ENCODE measurements around a stretch of chr1.

- RAMPAGE, long total RNA, result no peak
- RRBS, result no CpG with 5 or more reads among the region's 17 CpGs
Observed at GRCh38 chr1:226895418-226895996, 25.1 kb downstream of the PSEN2 start.

DNA sequence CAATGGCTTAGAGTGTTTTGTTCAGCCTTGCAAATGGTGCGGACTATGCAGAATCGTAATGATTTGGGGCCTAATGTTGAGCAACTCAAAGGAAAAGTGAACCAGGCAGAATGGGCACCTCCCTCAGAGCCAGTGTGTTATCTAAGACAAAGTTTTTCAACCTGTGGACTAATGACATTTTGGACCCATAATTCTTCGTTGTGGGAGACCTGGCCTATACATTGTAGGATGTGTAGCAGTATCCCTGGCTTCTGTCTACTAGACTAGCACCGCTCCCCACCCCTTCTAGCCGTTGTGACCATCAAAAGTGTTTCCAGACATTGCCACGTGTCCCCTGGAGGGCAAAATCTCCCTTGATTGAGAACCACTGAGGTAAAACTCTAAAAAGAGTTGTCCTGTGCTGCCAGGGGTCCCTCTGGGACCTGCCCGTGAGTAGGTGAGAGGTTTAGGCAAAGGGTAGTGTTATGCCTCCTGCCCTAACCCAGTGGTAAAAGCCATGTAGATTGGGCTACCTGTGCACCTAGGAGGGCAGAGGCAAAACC lies 1.8 kb downstream of the COQ8A start:
- RAMPAGE, long total RNA, result no peak
- RRBS, result no CpG with 5 or more reads among the region's 7 CpGs

DNA sequence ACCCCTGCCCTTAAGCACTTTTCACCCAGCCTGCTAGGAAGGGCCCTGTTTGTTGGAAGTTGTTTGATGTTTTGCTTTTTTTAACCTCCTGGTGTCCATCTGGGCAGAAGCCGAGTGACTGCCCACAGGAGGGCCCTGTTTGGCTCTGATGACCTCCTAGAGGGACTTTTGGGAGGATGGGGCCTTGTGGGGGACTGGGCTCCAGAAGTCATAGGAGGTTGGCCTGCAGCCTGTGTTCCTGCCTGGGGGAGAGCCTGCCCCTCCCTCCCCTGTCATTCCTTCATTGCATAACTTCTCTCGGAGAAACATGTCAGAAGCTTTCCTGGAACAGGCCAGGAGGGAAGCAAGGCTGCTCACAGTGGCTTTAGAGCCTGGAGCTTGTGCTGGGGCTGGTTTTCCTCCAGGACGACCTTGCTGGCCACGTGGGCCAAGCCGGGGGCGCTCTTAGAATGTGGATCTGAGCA lies 33.9 kb downstream of the COQ8A start:
- RAMPAGE, long total RNA, result no peak
- RRBS, result 67% methylated on average over 2 of the region's 6 CpGs

- RAMPAGE, long total RNA, result no peak
- RRBS, result no CpG with 5 or more reads among the region's 13 CpGs
Observed at GRCh38 chr1:226989714-226990912, 50.0 kb downstream of the COQ8A start.

GRCh38 chr1:227019075-227019909 lies 79.2 kb downstream of the COQ8A start:
- RAMPAGE, long total RNA, result no peak
- RRBS, result no CpG with 5 or more reads among the region's 3 CpGs

- RAMPAGE, long total RNA, result no peak
- RRBS, result no CpG with 5 or more reads among the region's 4 CpGs
Observed at GRCh38 chr1:227033296-227033952, 93.3 kb downstream of the COQ8A start.

- RAMPAGE, long total RNA, result no peak
- RRBS, result no CpG with 5 or more reads among the region's 7 CpGs
Observed at GRCh38 chr1:227073545-227074550, 133.8 kb downstream of the COQ8A start.

GRCh38 chr1:227139486-227139977 lies 178.8 kb downstream of the CDC42BPA start:
- RAMPAGE, long total RNA, result no peak
- RRBS, result no CpG with 5 or more reads among the region's 4 CpGs

- RAMPAGE, long total RNA, result no peak
- RRBS, result no CpG with 5 or more reads among the region's 3 CpGs
Observed at GRCh38 chr1:227147206-227147718, 171.0 kb downstream of the CDC42BPA start.

DNA sequence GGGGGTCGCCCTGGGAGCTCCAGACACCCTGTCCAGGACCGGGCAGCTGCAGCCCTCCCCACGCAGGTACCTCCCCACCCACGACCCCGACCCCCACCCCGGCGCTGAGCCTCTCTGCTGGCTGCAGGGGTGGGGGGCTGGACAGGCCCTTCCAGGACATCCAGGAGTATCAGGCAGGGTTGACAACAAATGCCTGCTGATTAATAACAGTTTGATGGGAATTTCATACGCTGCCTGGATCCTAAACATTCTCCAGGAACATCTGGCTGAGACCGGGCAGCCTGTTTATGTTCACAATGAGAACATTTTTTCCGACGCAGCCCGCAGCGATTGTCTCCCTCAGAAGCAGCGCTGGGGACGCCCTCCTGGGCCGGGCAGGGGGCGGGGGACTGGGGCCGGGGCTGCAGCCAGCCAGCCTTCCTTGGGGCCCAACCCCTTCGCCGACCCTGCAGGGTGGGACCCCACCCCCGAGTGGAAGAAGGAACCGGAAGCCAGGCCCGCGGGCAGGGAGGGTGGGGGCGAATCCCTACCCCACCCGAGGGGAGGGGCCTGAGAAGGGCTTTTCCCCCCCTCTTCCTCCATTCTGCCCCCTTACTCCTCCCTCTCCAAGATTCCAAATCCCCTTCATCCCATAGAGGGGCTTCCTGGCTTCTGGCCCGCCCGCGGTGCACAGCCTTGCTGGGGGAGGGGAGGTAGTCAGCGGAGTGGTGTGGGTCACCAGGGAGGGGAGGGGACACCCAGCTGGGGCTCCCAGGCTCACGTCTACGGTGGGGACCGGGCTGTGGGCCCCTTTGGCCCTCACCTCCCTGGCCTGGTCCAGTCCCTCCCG lies 60.7 kb downstream of the WNT9A start:
- RAMPAGE, long total RNA, result no peak
- RRBS, result 1% methylated on average over 13 of the region's 34 CpGs

GRCh38 chr1:227948309-227948758 lies 602 bp upstream of the WNT9A start:
- RAMPAGE, long total RNA, result no peak
- RRBS, result 2% methylated on average over 14 of the region's 30 CpGs

DNA sequence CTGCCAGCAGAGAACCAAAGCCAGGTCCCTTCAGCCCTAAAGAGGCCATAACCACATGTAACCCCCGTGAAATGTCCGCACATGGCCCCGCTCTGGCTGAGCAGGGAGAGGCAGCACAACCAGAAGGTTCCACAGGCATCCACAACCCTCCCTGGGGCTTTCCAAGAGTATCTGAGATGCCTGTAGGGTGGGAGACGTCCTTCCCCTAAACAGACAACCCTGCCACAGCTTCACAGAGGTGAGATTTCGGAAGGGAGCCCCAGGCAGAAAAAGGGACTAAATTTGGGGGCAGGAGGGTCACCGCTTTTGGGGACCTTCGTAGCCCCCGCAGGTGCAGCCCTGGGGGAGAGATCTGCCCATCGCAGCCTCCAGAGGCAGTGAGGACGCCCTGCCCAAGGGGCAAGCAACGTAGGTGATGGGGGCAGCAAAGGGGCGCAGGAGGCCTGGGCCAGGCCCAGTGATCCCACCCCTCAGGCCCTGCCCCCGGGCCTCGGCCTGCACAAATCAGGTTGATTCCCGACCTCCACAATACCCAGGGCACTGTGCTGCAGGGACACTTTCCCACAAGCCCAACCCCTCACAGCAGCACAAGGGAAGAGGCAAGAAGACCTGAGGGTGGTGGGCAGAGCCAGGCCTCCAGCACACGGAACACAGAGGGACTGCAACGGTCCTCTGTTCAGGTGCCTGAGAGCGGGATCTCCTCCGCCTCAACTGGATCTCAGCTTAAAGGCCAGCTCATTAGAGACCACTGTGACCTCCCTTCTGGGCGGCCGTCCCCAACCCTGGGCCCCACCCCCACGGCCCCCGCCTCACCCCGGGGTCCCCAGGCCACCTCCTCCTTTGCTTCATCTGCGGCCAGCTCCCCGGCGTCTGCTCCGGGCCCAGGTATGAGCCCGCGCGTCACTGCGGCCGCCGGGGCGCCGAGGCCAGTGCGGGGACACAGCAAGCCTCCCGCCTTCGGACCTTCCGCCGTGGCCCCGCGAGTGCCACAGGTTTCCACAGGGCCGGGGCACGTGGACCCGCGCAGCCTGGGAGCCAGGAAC lies 925 bp upstream of the ARF1 start:
- RAMPAGE, long total RNA, result no peak
- RRBS, result under 1% methylated on average over 19 of the region's 47 CpGs

DNA sequence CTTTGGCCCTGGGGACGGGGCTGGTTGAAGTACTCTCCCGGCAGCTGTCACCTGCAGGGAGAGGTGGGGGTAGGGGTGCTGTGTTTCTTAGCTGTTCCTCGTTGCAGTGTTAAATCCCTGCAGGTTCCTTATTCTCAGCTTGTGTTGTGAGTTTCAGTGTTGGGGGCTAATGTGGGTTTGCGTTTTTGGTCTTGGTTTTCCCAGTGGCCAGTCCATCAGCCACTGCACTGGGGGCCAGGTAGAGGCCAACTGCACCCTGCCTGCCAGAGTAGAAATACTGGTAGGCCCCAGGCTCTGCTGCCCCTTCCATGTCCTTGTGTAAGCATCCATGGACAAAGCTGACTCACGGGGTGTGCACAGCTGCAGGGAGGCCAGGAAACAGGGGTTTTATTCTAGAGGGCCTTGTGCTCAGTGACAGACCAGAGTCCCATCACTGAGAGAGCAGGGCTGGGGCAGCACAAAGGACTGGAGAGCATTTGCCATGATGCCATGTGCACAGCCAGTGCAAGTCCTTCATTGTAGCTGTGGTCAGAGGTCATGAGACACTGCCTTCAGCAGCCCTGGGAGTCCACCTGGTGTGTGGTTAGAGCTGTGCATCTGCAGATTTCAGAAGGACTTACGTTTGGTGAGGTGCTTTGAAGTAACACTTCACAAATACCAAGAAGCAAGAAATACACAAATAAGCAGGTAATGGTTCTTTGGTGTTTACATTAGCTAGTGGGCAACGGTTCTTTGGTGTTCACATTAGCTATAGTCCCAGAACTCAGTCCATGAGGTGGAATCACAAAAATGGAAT lies 8.1 kb downstream of the ARF1 start:
- RAMPAGE, long total RNA, result no peak
- RRBS, result no CpG with 5 or more reads among the region's 7 CpGs

- RAMPAGE, long total RNA, result no peak
- RRBS, result no CpG with 5 or more reads among the region's 21 CpGs
Observed at GRCh38 chr1:228097828-228098341, 5.2 kb downstream of the C1orf35 start.

DNA sequence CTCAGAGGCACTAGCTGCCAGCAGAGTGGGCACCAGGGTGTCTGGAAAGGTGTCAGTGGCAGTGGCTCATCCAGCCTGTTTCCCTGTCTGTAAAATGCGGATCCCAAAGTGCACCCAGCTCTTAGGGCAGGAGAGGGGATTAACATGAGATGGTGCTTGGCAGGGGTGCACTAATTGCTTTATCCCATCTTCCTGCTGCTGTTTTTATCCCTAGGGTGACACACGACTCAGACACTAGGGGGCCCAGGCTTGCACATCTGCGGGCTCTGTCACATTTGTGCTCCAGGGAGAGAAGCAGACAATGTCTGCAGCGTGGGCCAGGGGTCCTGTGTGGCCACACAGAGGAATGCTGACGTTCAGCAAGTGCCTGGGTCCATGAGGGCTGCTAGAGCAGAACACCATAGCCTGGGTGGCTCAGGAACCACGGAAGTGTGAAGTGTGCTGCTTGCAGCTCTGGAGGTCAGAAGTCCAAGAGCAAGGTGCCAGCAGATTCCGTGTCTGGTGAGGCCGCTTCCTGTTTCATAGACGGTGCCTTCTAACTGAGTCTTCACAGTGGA lies 19.4 kb downstream of the OBSCN start:
- RAMPAGE, long total RNA, result no peak
- RRBS, result no CpG with 5 or more reads among the region's 9 CpGs

- RAMPAGE, long total RNA, result no peak
- RRBS, result no CpG with 5 or more reads among the region's 20 CpGs
Observed at GRCh38 chr1:228249814-228250587, 42.2 kb downstream of the OBSCN start.

DNA sequence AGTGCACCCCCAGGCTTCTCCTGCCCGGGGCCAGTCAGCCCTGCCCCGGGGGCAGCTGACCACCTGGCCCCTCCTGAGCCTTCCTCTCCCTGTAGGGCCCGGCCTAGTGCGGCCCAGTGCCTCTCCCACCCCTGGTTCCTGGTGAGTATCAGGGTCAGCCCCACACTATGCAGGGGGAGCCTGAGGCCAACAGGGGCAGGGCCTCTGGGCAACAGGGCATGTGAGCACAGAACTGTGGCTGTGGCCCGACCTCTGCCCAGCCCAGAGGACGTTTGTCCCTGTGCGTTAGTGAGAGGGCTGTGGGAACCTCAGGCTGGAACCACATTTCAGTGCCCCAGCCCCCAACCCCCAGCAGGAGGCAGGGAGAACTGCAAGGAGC lies 36.5 kb downstream of the TRIM11 start:
- RAMPAGE, long total RNA, result no peak
- RRBS, result 93% methylated on average over 2 of the region's 7 CpGs

DNA sequence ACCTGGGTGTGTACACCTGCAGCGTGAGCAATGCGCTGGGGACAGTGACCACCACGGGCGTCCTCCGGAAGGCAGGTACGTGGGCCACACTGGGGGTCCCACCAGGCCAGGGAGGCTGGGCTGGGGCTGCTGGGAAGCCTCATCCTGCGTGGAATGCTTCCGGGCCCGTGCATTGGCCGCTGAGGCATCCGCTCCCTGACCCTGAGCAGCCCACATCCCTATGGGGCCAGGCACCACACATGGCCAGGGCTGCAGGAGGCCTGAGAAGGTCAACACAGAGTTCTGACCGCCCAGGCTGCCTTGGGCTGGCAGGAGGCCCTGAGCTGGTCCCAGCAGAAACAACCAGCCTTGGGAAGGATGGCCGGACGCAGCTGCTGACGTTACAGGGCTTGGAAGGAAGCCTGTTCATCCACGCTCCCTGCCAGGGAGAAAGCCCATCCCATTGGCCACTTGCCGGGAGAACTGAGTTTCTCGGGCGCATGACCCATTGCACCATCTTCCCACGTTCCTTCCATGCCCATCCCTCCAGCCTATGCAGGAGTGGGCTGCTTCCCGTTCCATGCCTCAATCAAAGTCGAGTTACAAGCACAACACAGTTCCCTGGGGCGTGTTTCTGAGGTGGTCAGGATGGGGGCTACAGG lies 31.8 kb downstream of the TRIM11 start:
- RAMPAGE, long total RNA, result no peak
- RRBS, result 28% methylated on average over 8 of the region's 23 CpGs

- RAMPAGE, long total RNA, result no peak
- RRBS, result no CpG with 5 or more reads among the region's 19 CpGs
Observed at GRCh38 chr1:228400725-228401467, 5.7 kb downstream of the TRIM11 start.

DNA sequence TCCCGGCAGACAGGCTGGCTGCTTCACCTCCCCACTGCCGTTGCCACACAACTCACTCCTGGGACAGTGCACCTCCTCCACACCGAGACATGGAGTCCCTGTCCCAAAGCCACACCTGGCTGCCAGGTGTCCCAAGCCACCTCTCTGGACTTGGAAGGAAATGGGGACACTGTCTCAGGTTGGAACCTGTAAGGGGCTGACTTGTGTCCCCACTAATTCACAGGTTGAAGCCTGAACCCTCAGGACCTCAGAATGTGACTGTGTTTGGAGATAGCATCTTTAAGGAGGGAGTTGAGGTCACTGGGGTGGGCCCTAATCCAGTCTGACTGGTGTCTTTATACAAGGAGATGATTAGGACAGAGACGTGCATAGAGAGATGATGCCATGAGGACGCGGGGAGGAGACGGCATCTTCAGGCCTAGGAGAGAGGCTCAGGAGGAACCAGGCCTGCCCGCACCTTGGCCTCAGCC lies 3.7 kb upstream of the TRIM11 start:
- RAMPAGE, long total RNA, result no peak
- RRBS, result no CpG with 5 or more reads among the region's 8 CpGs